Temporal lobe (tissue), 2 donors: Measurements from ENCODE around the gene ZNF70.

GRCh38 chr22:23315481-23316229, 135.3 kb downstream of the BCR start:
- RAMPAGE, long total RNA, result no peak

DNA sequence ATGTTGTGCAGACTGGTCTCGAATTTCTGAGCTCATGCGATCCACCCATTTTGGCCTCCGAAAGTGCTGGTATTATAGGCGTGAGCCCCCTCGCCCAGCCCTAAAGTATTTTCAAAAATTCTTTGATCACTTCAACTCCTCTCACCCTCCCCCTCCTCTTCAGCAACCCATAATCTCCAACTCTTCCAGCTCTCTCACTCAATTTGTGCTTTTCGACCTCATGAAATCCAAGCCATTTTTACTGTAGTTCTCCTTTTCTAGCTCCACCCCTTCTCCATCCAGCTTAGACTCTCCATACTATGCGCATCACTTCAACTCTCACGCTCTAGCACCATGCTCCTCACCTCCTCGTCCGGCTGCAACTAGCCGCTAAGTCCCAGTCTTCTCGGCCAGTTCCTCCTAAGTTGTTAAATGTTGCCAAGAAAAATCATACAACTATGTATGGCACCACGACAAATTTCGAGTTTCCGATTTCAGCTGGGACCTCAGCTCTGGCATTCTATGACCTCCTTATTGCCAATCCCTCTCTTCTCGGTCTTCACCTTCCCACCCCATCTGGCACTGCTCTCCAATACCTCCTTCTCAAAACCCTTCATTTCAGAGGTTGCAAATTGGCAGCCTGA, 1.2 kb downstream of the ZNF70 start:
- RAMPAGE, long total RNA, result no peak

GRCh38 chr22:23750702-23751509, at the start of gene ZNF70:
ZNF70 (minus strand) TSS chr22:23751112.
- RAMPAGE, long total RNA, result no peak

DNA sequence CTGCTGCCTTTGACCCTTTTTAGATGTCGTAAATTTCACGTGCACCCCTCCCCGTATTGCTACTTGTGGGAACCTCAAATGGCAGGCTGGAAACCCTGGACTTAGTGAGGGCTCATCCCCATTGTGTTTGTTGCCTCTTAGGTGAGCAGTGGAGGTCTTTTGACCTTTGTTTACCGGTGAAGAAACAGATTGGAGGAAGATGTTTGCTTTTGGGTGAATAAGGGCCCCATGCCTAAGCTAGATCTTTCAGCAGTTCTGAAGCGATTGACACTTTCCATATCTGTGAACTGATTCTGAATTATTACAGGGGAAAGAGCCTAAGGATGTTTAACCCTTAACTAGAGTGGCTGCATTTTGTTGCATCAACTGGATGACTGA, 827 bp downstream of the SMARCB1 start:
- RAMPAGE, long total RNA, result no peak

DNA sequence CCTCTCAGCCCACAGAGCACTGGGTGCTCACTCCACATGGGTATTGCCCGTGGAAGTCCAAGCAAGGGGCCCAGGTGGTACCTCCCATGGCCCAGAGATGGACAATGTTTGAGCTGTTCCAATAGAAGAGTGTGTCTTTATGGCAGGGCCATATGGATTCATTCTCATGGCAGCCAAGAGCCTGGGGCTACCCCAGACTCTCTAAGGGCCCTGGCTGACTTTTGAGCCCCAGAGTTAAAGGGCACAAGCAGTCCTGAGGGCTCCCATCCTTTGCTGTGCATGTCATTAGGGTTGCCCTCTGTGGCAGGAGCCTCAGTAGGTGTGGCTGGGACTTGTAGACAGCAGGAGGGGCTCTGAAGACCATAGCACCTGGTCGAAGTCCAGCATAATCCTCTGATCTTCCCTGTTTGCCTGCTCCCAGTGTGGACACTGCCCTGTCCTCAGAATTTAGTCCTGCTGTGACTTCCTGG, 33.1 kb upstream of the SUSD2 start:
- RAMPAGE, long total RNA, result no peak

DNA sequence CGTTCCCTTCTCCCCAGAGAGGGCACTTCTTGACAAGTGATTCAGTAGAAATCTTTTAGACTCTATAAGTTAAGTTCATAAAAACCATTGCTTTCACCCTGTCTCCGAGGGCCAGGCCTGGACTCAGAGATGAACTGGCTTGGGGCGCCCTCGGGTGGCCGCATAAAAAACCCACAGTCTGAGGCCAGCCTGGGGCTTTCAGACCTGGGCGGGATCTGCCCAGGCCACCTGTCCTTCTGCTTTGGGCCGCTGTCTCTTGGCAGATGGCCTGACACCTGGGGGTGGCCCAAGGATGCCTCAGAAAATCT, 11.1 kb upstream of the SPECC1L start:
- RAMPAGE, long total RNA, result no peak

DNA sequence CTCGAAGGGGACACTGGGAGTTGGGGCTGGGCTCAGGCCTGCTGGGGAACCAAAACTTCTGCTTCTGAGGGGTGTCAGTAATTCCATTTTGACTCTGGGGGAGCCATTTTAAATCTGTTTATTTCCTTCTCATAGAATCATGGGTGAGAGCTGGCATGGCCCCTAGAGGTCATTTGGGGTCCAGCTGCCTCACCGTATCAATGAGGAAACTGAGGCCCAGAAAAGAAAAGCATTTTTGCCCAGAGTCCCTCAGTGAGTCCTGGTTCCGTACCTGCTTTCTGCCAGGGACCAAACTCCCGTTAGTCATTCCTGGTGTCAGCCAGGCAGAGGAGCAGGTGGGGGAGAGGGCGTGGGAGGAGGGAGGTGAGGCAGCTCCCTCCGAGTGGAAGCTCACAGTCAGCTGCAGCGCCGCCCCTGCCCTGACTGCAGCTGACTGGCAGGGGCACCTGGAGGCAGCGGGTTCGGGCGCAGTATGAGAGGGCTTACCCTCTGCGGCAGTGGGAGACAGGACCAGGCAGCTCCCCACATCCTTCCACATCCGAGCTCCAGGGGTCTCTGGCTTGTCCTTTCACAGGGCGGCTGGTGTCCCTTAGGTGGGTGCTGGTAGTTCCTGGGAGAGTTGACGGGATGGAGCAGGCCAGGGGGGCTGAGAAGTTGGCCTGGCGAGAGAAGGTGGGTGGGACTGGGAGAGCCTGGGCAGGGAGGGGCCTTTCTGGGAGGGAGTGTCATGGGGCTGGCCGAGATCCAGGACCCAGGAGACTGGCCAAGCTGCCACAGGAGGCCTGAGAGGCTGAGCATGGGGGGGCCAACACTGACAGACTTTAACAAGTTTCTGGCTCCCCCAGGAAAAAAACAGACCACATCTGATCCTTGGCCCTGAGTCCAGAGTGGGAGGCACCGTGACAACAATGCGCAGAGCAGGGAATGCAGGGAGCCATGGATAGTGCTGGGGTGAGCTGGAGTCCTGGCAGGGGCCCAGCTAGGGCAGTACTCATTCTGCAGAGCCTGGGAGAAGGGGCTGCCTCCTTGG, 4.7 kb downstream of the ADORA2A start:
- RAMPAGE, long total RNA, result no peak

DNA sequence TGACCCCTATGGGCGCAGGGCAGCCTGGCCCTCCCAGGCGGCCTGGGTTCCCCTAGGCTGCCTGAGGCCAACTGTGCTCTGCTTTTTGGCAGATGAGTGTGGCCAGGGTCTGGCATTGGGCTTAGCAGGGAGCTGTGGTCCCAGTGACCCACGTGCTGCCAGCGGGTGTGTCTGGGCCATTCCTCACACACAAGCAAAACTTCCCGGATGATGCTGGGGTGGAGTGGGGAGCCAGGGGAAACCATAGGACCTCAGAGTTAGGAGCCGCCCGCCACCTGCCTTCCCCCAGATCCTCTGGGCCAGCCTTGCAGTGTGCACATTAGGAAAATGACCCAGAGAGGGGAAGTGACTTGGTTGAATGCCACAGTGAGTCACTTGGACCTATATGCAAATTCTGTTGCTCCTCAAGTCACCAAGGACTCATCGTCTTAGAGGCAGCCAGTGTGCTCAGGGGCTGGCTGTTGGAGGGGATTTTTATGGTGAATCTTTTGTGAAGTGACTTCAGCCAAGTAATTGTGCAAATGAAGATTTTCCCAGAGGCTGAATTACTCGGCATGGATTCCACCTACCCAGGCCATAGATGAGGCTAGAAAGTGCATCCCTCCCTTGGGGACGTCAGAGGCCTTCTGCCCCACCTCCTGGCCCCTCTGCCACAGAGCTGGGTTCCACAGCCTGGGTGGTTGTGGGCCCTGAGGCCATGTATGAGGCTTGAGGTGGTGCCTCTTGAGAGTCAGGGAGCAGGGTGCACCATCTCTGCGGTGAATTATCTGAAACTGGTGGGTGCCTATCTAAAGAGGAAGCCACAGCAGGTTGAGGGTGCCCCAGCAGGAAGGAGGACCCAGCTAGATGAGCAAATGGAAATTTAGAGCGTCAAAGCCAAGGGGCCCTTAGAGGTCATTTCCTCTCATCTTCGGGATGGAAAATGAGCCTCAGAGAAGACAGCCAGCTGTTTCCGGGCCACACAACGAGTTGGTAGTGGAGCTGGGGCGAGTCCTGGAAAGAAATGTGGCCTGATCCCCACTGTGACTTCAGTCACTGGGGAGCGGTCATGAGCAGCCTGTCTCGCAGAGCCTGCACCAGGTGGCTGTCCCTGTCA, 6.9 kb downstream of the ADORA2A start:
- RAMPAGE, long total RNA, result no peak

DNA sequence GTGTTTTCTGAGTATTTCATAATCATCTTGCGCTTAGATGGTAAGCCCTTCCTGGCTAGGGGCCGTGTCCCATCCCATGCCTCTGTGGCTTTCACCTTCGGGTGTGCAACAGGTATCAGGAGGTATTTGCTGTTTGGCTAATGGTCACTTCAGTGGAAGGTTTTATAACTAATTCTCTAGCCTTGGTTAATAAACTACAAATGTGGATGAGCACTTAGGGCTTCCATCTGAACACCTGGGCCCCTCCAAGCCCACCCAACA, 4.1 kb downstream of the UPB1 start:
- RAMPAGE, long total RNA, result no peak

- RAMPAGE, long total RNA, result no peak
Measured at GRCh38 chr22:24511896-24512383, 16.8 kb downstream of the UPB1 start.

GRCh38 chr22:24549921-24551064, 4.6 kb downstream of the GUCD1 start:
- RAMPAGE, long total RNA, result no peak

GRCh38 chr22:24728819-24729434, 45.6 kb downstream of the PIWIL3 start:
- RAMPAGE, long total RNA, result no peak

DNA sequence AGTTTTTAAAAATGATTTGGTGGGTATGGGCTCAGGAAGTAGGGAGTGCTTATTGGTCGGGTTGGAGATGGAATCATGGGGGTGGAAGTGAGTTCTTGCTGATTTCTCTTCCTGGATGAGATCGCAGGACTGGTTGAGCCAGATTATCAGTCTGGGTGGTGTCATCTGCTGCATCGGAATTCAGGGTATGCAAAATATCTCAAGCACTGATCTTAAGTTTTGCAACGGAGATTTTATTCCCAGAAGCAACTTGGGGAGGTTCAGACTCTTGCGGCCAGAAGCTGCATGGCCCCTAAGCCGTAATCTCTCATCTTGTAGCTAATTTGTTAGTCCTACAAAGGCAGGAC, 1.2 kb upstream of the PIWIL3 start:
- RAMPAGE, long total RNA, result no peak

DNA sequence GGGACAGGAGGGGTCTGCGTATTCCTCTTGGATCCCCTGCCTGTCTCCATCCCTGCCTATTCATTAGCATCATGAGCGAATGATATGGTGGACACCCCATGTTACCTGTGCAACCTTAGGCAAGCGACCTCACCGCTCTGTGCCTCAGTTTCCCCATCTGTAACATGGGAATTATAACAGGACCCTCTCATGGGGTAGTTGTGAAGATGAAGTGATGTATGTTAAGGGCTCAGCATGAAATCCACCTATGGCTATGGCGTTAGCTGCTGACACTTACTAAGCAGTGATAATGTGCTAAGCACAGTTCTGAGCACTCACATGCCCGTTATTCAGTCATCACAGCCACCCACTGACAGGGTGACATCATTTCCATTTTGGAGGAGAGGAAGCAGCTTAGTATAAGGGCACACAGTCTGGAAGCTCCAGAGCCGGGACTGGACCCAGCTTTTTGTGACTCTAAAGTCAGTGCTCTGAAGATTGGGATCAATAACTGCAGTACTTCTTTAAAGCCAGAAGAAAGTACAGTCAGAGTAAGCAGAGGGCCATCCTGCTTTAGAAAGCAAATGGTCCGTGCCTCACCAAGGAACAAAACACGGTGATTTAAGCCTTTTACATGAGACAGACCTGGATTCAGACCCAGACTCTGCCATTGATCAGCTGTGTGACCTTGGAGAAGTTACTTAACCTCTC, 61.3 kb downstream of the SGSM1 start:
- RAMPAGE, long total RNA, result no peak

DNA sequence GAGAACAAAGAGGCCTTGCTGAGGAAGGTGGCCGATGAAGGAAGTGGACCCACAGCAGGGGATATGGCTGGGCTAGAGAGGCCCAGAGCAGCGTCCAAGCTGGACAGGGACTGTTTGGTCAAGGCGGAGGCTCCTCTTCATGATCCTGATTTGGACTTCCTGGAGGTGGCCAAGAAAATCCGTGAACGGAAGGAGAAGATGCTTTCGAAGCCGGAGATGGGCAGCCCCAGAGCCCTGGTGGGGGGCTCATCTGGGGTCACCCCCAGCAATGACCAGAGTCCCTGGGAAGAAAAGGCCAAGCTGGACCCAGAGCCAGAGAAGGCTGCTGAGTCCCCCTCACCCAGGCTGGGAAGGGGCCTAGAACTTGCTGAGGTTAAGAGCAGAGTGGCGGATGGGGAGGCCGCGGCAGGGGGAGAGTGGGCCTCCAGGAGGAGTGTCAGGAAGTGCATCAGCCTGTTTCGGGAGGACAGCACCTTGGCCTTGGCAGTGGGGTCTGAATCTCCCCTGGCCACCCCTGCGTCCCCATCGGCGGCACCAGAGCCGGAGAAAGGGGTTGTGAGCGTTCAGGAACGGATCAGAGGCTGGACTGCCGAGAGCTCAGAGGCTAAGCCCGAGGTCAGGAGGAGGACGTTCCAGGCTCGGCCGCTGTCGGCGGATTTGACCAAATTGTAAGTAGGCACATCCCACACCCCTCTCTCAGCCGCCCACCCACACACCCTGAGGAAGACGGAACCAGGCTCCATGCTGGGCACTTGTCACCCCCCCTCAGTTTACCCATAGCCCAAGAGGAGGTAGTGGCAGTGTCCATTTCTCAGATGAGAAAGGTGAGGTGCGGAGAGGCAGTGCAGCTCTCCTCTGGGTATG, 76.6 kb downstream of the KIAA1671 start:
- RAMPAGE, long total RNA, result no peak

DNA sequence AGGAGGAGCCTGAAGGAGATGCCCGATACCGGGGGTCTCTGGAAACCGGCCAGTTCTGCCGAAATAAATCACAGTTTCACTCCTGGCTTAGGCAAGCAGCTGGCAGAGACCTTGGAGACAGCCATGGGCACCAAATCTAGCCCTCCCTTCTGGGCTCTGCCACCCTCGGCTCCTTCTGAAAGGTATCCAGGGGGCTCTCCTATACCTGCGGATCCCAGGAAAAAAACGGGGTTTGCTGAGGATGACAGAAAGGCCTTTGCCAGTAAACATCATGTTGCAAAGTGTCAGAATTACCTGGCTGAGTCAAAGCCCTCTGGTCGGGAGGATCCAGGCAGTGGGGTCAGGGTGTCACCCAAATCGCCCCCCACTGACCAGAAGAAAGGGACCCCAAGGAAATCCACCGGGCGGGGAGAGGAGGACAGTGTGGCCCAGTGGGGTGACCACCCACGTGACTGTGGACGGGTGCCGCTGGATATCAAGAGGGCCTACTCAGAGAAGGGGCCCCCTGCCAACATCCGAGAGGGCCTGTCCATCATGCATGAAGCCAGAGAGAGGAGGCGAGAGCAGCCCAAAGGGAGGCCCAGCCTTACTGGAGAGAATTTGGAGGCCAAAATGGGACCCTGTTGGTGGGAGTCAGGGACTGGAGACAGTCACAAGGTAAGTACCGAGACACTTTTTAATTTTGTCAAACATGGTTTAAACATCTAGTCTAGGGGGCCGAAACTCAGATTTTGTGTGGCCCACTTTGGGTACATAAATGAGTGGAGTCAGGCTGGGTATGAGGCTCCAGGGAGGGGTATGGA, 88.6 kb downstream of the KIAA1671 start:
- RAMPAGE, long total RNA, result no peak

GRCh38 chr22:25068764-25069320, 116.3 kb downstream of the KIAA1671 start:
- RAMPAGE, long total RNA, result no peak

DNA sequence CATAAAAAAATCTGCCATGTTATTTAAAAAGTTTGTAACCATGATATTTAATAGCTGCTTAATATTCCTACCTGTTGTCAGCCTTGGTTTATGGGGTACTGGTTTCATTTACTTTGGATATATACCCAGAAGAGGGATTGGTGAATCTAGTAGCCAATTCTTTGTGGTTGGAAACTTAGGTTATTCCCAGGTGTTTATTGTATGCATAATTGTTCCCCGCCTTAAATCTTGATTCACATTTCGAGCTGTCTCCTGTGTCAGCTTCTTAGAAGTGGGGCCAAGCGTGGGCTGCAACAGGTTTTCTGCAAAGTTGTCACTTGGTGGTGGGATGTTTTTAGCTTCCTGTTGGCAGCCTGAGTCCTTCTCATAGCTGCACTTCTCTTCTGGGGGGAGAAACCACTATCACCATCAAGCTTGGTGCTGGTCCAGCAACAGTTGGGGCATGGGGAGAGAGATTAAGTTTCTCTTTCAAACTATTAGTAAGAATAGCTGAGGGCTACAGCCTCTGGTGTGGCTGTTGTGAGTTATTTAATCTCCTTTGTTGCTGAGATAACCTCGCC, 123.5 kb upstream of the CRYBB3 start:
- RAMPAGE, long total RNA, result no peak

GRCh38 chr22:25096385-25096727, 103.3 kb upstream of the CRYBB3 start:
- RAMPAGE, long total RNA, result no peak

- RAMPAGE, long total RNA, result no peak
Measured at GRCh38 chr22:25134541-25134776, 65.2 kb upstream of the CRYBB3 start.